Measurements from ENCODE around the gene SEC11C.

GRCh38 chr18:58910821-58911302 lies 46.2 kb downstream of the ZNF532 start:
- PRO-cap, 2 experiments, result no peak in any of the 2 experiments

GRCh38 chr18:58970964-58971517 lies 106.4 kb downstream of the ZNF532 start:
- PRO-cap, 2 experiments, result no peak in any of the 2 experiments

DNA sequence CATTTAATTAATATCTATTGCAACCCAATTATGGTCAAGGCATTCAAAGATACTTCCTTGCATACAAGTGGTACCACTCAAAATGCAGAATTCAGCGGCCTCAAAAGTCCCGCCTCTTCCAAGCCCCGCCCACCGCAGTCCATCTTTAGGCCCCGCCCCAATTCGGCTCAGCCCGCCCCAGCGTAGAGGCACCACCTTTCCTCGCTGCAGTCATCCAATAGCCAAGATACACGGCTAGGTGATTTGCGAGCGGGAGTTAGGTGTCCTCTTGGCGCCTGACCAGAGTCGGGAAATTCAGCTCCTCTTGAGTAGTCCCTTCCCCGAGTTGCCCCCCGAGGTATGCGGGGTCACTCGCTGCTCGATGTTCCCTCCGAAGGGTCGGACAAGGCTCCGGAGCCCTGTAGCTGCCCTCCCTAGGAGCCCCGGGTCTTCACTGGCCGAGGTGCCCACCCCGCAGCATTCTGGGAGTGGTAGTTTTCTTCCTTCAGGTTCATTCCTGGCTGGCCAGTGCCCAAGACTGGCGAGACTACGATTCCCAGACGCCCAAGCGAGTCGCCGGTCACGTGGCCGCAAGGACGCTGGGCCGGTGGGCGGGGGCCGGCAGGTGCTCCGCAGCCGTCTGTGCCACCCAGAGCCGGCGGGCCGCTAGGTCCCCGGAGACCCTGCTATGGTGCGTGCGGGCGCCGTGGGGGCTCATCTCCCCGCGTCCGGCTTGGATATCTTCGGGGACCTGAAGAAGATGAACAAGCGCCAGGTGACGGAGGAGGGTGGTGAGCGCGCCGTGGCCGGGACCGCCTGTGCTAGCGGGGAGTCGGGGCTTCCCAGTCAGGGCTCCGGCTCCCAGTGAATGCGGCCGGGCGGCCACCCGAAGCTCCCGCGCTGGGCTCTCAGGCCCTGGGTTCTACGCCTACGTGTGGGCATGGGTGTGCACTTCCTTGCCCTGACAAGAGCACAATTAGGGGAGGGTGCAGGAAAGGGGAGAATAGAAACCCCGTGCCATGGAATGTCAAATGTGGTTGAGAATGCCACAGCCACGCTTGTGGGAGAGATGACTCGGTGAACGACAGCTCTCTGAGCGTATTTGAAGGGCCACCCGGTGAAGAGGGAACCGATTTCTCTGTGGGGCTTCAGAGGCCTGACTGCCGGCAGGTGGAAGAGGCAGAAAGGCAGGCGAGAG lies at the start of gene SEC11C:
SEC11C (plus strand) TSS at position 603 of the 1,177 bp plus-strand sequence.
- PRO-cap, 2 experiments, result peak in 2 of 2 experiments; most common plus-strand start position 160 of the sequence (in 1); most common minus-strand start position 435 of the sequence (in 2)

GRCh38 chr18:59769074-59769426 lies 71.8 kb upstream of the CCBE1 start:
- PRO-cap, 2 experiments, result no peak in any of the 2 experiments

- PRO-cap, 2 experiments, result no peak in any of the 2 experiments
These were observed 158.3 kb downstream of the RNF152 start for GRCh38 chr18:61734495-61734960.

GRCh38 chr18:61735780-61736140 lies 157.0 kb downstream of the RNF152 start:
- PRO-cap, 2 experiments, result no peak in any of the 2 experiments

GRCh38 chr18:61876980-61877645 lies 15.7 kb downstream of the RNF152 start:
- PRO-cap, 2 experiments, result no peak in any of the 2 experiments

DNA sequence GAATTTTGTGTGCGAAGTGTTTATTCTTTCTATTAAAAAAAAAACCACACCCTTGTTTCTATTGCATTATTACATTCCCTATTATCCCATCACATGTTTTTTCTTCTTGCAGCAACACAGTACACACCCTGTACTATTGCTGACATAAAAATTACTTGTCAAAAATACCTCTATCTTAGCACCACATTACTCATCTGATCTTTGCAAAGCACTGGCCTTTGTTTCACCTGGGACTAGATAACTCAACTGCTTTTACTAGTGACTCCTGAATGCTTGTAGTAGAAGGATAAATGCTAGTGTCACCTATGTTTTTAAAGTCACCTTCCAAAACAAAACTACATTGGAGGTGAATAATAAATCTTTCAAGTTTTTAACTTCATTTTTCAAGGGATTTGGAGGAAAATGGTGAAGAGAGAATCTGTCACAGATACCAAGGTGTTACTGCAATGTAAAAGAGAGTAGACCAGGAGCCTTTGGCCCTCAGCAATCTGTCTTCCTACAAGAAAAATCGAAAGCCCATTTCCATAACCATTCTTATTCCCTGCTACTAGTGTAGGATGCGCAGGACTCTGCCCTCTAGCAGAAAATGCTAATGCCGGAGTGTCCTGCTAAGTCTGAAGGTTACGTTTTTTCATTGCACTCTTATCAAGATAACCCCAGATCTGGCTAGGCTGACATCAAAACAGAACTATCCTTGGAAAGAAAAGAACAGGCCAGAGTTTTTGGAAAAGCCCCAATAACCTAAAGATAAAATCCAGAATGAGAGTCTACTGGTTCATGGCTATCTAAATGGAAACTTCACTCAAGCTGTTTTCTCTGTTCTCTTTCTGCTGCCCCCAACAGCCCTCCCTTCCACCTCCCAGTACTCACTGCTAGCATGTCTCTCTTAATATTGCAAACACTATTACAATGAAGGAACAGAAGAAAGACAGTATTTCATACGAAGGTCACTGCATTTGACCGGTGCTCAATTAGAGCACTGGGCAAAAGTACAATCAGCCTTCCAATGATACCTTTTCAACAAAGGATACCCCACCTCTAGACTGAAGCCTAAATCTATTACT lies 1.1 kb downstream of the RNF152 start:
- PRO-cap, 2 experiments, result no peak in any of the 2 experiments

DNA sequence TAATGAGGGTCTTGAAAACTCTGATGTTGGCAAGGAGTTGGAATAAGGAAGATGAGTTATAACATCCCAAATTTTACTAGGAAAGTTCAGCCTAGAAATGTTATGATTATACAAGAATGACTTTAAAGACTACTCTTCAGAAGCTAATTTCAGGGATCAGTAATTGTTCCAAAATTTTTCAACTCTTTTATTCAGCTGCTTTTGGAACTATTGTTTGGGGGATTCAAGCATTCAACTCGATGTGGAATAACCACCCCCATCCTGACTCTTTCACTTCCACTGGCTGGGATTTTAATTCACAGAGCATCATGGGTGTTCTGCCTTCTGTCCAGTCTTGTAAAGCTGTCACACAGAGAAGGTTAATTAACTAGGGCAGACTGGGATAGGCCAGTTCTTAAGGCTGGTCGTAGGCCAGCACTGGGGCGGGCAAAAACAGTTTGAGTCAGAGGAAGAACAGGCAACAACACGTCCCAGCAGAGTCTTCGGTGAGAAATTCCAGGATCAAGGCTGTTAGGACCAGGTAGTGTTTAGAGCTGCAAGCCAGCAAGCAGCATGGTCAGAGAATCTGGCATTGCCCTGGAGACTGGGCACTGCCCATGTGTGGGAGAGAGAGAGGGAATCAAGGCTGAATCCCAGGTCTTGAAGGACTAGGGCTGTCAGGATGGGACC lies 3.9 kb upstream of the RNF152 start:
- PRO-cap, 2 experiments, result peak in 1 of 2 experiments; most common plus-strand start position 435 of the sequence (in 1)

GRCh38 chr18:61941564-61941800 lies 48.7 kb upstream of the RNF152 start:
- PRO-cap, 2 experiments, result no peak in any of the 2 experiments

DNA sequence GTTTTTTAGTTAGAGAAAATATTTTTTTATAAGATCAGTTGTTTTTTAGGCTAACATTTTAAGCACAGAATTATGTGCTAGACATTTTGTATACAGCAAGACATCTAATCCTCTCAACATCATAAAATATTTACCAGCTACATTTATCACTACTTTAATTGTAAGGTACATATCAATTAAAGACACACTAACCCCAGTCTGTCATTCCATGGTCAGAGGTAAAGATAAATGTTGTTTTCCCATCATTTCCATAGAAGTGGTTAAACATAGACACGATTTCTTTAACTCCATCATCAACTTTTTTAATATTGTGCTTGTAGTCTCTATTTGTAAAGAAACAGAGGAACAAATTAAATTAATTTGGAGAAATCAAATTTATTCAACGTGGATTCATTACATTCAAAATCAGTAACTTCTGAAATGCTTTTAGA lies 40.1 kb downstream of the PIGN start:
- PRO-cap, 2 experiments, result no peak in any of the 2 experiments

DNA sequence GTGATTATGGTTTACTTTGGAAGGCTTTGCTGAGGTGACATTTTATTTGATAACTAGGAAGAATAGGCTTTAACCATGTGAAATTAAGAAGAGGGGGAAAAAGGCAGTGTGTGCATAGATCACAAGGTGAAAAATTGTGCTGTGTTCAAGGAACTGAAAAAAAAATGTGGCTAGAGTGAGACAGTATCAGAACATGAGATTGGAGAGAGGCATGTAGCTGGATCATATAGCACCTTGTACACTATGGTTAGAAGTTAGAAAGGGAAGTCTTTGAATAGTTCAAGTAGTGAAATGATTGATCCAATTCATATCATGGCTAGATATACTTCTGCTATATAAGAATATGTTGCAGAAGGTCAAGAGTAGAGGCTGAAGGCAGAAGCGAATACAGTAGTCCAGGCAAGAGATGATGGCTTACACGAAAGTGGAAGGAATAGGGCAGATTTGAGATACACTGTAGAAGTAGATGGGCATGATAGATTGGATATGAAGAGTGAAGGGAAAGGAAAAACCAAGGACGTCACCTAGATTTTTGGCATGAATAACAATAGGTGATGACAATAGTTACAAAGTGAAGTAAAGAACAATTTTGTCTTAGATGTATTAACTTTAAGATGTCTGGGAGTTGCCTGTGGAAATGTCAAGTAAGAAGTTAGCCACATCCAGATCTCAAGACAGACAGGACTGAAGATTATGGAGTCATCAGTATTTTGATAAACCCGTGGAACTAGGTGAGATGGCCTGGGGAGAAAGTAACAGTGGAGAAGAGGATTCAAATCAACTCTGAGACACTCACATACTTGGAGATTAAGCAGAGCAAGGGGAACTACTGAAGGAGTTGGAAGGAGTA lies 12.0 kb upstream of the TNFRSF11A start:
- PRO-cap, 2 experiments, result no peak in any of the 2 experiments

DNA sequence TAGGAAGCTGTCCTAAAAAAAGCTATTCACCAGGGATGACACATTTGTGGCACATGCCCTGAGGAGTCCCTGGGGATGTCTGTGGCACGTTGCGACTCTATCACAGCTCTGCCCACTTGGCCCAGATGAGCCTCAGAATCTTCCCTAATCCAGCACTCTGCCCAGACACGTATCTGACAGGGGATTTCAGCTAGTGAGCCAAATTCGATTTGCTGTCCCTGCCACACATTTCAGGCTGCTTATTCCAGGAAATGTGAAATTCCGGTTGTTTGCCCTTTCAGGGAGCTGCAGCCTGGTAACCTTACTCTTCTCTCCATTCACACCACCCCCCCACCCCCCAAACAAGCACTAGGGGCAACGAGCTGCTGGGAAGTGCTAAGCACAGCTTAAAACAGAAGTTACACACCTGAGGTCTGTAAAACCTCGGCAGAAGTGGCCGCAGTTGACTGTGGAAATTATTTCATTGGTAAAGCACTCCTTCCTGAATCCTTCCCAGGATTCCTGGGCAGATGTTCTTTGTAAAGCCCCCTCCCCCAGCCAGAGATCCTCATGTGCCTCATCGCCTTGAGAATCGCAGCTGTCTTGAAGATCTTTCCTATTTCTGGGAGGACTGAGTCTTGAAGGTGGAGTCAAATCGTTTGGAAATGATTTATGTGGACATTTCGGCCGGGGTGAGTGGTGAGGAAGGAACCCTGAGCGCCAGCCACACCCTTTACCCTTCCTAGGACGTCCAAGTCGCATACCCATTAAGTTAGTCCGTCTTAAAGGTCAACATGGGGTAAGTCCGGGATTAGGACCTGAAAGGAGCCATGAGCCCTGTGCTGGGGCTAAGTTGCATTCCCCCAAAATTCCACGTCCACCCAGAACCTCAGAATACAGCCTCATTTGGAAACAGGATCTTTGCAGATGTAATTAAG lies 85.0 kb upstream of the ZCCHC2 start:
- PRO-cap, 2 experiments, result peak in 2 of 2 experiments; most common plus-strand start position 754 of the sequence (in 1); most common minus-strand start position 584 of the sequence (in 2)

DNA sequence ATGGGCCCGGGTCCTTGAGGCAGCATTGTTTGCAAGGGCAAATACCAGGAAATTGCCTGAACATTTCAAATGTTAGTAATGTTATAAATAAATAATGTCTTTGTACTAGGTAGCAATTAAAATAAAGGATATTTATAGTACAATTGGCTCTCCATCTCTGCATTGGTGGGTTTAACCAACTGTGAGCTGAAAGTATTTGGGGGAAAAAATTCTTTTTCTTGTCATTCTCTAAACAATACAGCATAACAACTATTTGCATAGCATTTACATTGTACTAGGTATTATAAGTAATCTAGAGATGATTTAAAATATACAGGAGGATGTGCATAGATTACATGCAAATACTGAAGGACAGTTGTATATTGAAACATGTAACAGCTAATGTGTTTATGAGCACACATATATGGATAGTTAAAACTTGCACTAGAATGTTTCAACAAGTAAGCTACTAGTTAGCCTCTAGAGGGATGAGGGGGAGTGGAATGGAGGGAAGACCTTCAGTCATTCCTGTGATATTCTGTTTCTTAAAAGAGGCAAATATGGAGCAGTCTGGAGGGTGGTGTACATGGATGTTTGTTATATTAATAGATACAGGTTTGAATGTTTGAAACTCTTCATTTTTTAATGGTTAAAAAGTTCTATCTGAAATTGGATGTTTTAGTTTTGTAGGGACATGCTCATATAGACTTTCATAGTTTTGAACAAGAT lies 37.0 kb downstream of the ZCCHC2 start:
- PRO-cap, 2 experiments, result no peak in any of the 2 experiments

GRCh38 chr18:62571042-62571534 lies 48.3 kb downstream of the ZCCHC2 start:
- PRO-cap, 2 experiments, result no peak in any of the 2 experiments

- PRO-cap, 2 experiments, result no peak in any of the 2 experiments
These were observed 40.8 kb downstream of the PHLPP1 start for GRCh38 chr18:62755989-62756649.

GRCh38 chr18:63158943-63159619 lies 160.5 kb downstream of the BCL2 start:
- PRO-cap, 2 experiments, result no peak in any of the 2 experiments

GRCh38 chr18:63165167-63166174 lies 154.1 kb downstream of the BCL2 start:
- PRO-cap, 2 experiments, result no peak in any of the 2 experiments

DNA sequence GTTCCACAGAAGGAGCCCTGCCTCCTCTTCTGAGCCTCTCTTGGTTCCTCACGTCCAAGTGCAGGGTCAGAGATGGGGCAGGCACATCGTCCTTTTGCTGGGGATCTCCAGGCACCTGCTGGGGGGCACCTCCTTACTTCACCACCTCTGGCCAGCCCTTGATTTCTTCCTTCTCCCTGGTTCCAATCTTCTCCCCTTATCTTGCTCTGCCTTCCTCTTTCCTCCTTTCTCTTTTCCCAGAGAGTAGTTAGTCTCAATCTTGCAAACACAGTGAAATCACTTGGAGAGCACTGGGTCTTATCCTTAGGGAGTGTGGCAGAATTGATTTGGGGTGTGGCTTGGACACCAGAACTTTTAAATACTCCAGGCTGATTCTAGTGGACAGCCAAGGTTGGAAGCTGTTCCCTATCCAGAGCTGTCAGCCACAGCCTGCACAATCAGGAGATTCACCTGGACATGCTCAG lies 137.7 kb downstream of the BCL2 start:
- PRO-cap, 2 experiments, result no peak in any of the 2 experiments

GRCh38 chr18:63206147-63206717 lies 113.3 kb downstream of the BCL2 start:
- PRO-cap, 2 experiments, result no peak in any of the 2 experiments

All from right ventricle myocardium (tissue), 1 donor.